Panc1 (cell line): ENCODE data around the gene TTC28.

- RRBS, 2 experiments = no CpG with 5 or more reads among the region's 7 CpGs
Measured at GRCh38 chr22:26571891-26572429, 18.0 kb downstream of the TPST2 start.

- RRBS, 2 experiments = no CpG with 5 or more reads among the region's 3 CpGs
Measured at GRCh38 chr22:26588014-26588712, 1.8 kb downstream of the TPST2 start.

DNA sequence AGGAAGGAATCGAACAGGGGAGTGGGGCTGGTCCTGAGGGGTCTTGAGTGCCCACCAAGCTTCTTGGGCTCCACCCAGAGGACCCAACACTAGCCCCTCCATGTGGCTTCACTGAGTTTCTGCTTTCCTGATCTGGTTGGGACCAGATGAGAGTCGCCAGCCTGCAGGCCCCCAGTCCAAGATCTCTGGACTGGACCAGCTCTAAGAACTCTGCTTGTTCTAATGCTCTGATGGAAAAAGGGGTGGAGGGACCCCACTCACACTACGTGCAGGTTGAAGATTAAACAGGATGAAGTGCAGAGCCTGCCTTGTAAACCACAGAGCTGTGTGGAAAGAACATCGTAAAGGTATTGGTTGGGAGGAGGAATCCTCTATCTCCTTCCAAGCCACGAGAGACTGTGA, 581.5 kb downstream of the MN1 start:
- RRBS, 2 experiments = no CpG with 5 or more reads among the region's 5 CpGs

DNA sequence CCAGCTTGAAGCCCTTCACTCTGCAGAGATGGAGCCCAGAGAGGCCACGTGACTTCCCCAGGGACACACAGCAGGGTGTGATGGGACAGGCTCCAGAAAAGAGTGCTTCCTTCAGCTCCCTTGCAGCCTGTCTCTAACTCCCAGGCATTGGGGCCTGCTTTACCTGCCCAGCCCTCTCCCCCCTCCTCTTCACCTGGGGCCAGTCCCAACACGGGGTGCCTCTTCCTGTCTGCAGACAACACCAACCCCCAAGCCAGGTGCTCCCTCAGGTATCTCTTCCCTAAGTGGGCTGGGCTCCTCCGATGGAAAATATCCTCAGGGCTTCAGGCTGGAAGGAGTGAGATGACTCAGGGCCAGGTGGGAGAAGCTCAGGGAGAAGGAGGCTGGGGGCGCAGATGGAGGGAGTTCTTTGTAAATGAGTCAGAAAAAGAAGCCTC, 326.7 kb downstream of the MN1 start:
- RRBS, 2 experiments = no CpG with 5 or more reads among the region's 4 CpGs

DNA sequence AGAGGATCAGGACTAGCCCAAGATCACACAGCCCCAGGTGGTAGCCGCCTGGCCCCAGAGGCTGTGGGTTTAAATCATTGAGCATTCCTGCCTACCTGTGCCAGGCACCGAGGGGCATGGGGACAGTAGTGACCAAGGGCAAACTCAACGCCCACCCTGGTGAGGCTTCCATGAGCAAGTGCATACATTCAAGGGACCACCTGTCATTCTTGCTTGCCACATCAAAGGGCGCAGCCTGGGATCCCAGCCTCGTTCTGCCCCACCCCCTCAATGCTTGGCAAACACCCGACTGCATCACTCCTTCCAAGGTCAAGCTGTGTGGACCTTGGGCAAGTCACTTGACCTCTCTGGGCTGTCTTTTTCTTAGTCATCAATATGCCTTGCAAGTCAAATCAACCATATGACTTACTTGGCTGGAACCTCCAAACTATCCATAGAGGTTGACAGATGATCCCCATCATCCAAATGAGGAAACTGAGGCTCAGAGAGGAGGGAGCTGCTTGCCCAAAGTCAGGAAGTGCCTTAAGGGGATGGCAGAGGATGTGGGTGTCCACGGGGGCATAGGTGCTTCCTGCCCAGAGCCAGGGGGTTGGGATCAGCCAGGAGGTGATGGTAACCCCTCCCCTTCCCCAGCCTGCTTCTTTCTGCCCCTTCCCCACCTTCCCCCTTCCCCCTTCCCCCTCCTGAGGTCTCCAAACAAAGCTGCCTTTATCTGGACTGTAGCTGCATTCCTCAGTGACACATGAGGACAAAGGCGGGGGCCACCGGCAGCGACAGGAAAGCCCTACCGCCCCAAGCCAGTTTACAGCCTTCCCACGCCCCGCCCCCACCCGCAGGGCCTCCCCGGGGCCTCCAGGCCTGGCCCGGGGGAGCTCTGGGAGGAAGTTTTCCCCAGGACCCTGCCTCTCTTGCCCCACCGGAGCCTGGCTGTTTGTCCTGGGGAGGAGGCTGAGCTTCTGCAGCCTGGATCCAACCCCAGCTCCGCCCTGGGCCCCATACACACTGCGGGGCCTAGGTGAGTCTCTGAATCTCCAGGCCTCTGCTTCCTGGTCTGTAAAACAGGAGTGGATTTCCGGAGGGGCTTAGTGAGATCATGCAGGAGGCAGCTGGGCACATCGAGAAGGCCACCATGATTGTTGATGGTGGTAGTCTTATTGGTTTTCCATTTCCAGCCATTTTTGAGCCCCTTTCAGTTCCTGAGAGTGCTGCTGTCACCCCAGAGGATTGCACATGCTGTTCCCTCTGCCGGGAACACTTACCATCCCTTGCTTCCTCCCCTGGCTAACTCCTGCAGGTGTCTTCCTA, 131.0 kb downstream of the MN1 start:
- RRBS, 2 experiments = 10 to 14% methylated on average over 8 of the region's 22 CpGs

GRCh38 chr22:27752727-27753231, 48.8 kb downstream of the MN1 start:
- RRBS, 2 experiments = 51 to 73% methylated on average over 2 of the region's 4 CpGs

GRCh38 chr22:27783759-27784148, 17.8 kb downstream of the MN1 start:
- RRBS, 2 experiments = no CpG with 5 or more reads among the region's 11 CpGs

GRCh38 chr22:27798619-27799015, 2.9 kb downstream of the MN1 start:
- RRBS, 2 experiments = 75 to 79% methylated on average over 25 of the region's 35 CpGs

DNA sequence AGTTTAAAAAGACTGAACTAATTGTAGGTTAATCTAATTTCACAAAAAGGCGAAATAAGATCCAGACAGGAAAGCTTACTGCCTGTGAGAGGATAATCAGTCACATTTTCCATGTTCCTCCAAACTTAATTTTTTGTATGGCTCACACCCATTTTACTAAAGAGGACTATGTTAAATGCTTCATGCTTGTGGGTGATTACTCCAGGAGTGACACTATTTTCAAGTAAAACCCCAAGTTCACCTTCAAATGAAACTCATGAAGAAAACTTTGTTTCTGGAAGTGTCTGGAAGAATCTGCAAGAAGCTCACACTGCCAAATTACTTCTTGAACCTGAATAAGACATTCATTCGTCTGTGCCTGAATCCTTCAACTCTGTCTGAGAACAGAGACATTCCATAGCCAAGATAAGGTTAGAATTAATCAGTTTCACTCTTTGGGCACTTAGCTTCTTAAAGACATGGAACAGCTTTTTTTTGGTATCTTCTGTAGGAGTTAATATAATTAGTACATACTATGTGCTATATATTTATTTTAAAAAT, 51.6 kb downstream of the PITPNB start:
- RRBS, 2 experiments = no CpG with 5 or more reads among the region's 2 CpGs

DNA sequence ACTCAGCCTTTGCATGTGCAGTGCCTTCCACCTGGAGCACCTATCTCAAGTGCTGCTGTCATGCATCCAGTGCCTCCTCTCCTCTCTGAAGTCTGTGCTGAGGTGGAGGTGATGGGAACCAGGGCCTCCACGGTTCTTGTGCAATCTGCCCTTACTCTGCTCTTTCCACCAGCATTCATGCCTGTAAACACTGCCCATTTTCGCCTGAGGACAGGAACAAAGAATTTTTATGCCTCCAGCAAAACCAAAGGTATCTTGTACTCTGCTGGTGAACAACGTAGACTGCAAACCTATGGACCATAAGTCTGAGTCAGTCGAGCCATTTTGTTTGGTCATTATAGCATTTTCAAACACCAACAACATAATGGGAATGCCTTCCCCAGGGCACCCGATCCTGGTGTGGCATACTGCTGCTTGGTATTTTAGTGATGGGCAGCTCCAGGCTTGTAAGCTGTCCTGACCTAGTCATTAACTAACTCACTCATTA, 26.9 kb downstream of the PITPNB start:
- RRBS, 2 experiments = no CpG with 5 or more reads among the region's 5 CpGs

DNA sequence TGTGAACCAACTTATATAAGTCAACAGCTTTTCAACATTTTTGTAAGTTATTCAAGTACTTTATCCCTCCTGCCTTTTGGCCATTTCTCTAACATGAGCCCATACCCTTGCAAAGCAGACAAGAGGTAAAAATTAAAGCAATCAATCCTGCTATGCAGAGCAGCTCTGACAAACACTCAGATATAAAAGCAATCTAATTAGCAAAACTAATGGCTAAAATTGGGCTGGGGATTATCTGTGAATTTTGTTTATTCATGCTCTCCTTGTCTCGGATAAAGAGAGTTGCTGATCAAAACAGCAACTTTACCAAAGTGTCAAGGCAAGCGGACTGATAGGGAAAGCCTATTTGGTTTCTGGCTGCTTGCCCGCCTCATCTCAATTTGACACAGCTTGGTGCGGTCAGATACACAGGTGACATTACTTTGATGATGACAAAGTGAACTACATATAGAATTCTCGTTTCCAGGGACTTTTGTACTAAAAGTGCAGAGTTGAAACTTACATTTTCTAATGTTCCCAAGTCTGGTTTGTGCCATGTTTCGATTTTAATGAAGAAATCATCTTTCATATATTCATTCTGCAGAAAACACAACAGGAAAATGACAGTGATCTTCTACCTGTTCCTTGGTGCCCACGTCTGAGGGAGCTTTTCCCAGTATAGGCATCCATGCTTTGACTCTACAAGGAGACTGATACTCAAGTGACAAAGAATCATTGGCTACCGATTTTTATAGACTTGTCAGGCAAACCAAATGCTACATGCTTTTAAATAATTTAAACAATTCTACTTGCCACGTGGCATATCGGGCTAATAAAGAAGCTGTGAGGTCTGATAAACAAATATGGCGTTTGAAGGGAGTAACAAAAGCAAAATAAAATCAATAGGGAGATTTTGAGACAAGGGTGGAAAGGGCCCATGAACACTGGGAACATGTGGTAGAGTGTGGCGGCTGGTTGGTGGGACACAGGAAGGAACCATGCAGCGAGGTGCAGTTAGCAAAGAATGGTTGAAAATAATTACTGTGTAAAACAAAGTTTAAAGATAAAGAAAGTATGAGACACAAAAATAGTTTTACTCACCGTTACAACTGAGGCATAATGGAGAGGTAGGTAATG, 22.6 kb downstream of the PITPNB start:
- RRBS, 2 experiments = no CpG with 5 or more reads among the region's 14 CpGs

GRCh38 chr22:27982390-27982845, 63.4 kb upstream of the PITPNB start:
- RRBS, 2 experiments = 100% methylated on average over 1 to 2 of the region's 10 CpGs

DNA sequence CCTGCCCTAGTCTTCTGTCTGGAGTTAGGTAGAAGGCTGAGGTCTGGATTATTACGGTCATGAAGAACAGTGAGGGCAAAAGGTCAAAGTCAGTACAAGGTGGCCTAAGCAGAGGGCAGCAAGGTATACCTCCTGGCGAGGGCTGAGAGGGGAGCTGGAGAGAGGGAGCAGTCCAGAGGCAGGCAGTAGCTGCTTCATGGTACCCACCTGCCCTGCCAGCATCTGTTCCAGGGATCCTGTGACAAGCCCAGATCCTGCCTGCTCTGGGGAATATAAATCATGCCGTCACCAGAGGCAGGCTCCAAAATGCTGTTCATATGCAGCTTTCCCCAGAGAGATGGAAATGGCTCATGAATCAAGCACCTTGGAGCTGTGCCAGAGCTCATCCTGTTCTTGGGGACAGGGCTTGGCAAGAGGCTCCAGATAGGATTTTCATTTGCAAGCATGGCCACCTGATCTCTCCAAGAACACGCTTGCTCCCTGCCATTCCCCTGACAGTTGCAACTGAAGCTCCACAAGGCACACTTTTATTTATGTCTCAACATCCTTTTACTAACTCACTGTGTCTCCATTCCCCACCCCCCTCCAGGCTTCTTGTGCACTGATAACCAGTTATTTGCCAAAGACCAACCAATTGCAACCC, 115.7 kb upstream of the PITPNB start:
- RRBS, 2 experiments = no CpG with 5 or more reads among the region's 4 CpGs

DNA sequence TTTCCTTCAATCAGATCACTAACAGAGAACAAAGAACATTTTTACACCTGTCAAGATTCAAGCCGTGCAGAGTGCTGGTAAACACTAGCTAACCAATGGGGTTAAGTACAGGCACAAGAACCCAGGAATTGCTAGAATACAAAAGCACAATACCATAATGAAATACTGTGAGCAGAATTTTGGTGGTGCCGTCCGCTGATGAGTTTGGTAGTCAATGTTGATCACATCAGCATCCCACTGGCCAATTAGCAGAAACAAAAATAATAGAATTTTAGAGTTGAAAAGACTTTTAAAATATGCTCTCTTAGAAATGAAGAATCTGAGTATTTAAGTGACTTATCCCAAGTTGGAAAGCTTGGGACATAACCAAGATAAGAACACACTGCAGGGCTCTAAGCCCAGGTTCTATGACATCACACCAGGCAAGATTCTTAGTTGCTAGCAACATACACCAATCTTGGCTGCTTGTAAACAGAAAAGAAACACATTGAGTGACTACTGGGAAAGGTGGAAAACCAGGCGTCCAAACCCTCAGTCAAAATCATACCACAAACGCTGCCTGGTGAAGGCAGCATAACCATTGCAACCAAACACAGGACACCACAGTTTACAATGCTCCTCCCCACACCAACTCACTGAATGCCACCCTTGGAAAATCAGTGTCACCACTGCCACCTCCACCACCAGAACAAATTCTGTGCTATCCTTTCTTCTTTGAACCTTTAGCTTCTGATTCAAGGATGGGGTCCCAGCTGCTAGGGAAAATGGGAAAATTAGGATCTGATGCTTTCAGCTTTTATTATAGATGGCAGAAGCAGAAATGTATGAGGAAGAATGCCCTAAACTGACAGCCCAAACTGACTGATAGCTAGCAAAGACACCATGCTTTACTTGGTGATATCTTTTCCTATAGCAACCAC, 379.9 kb downstream of the TTC28 start:
- RRBS, 2 experiments = no CpG with 5 or more reads among the region's 5 CpGs

GRCh38 chr22:28577966-28578787, 101.5 kb downstream of the TTC28 start:
- RRBS, 2 experiments = no CpG with 5 or more reads among the region's 2 CpGs

DNA sequence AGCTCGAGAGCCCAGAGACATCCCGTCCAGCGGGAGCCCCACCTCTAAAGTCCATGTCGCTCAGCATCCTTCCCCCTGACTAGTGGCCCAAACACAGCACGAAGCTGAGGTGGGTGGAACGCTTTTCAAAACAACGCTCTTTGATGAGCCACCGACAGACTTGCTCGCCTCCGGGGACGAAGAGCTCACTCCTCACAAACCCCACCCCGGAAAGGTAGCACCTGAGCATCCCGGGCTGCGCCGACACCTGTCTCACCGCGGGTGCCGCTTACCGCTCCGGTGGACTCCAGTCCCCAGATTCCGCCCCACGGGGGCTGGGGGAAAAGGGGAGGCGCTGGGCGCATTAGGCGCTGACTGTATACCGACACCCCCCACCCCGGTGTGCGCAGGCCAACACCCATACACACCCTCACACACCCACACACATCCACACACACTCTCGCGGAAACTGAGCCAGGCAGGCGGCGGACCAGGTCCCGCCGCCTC, 603 bp downstream of the TTC28 start:
- RRBS, 2 experiments = 1 to 7% methylated on average over 8 of the region's 34 CpGs

- RRBS, 2 experiments = no CpG with 5 or more reads among the region's 124 CpGs
Measured at GRCh38 chr22:28679480-28680408, at the start of gene TTC28. Gene TTC28 (minus strand): TSS chr22:28679840.

- RRBS, 2 experiments = no CpG with 5 or more reads among the region's 5 CpGs
Measured at GRCh38 chr22:28750336-28750724, 8.5 kb downstream of the HSCB start.

- RRBS, 2 experiments = no CpG with 5 or more reads among the region's 6 CpGs
Measured at GRCh38 chr22:28772259-28772498, 316 bp upstream of the CCDC117 start.